Neural progenitor cell (in vitro differentiated cells): ENCODE results near the genes SMURF2 and LRRC37A3.

DNA sequence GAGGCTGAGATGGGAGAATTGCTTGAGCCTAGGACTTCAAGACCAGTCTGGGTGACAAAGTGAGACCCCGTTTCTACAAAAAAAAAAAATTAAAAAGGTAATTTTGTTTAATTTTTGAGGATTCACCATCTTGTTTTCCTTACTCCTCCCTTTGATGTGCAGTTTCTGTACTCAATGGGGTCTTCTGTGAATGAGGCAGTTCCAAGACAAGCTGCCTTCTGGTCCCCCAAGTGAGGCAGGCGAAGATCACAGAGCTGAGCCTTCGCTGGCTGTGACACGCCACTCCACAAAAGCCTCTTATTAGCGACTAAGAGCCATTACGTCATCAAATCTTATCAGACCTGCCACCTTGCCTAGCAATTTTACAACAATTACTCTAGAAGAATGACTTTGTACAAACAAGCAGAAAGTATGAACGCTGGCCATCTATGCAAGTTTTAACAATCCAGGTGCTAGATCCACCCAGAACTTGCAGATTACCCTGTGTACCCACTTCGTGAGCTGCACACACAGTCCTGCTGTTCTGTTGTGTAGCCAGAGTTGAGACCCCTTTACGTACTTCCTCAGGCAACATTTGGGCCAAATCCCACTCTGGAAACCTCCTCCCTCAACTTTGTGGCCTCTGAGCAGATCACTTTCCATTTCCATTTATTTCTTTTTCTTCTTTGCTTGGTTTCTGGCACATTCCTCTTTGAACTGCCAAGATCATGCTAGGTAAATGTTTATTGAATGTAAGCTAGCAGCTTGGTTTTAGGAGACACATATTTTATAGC is 3.8 kb upstream of the ICAM2 start:
- RAMPAGE, long total RNA = no peak

DNA sequence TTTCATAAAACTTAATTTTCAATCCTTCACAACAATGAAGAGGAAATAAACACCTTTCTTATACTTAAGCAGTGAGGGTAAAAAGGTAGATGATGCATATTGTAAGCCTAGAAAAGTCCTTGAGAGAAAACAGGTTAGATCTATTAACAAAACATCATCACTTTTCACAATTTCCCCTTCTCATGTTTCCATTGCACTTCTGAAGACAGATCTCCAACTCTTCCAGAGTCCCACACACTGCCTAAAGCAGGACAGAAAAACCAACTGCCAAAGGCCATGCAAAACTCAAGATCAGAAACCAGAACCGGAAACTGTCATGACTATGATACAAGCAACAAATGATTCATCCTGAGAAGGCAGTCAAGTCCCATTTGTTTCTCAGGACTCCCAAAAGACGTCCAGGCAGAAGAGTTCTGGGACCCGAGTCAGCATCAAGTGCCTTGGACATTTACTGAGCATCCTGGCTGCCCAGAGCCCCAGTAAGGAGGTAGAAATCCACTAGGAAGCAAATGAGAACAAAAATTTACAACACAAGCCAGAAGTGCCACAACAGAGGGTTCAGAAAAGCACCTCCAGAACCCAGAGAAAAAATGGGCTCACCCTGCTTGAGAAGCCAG is 38.9 kb downstream of the ERN1 start:
- RAMPAGE, long total RNA = no peak

DNA sequence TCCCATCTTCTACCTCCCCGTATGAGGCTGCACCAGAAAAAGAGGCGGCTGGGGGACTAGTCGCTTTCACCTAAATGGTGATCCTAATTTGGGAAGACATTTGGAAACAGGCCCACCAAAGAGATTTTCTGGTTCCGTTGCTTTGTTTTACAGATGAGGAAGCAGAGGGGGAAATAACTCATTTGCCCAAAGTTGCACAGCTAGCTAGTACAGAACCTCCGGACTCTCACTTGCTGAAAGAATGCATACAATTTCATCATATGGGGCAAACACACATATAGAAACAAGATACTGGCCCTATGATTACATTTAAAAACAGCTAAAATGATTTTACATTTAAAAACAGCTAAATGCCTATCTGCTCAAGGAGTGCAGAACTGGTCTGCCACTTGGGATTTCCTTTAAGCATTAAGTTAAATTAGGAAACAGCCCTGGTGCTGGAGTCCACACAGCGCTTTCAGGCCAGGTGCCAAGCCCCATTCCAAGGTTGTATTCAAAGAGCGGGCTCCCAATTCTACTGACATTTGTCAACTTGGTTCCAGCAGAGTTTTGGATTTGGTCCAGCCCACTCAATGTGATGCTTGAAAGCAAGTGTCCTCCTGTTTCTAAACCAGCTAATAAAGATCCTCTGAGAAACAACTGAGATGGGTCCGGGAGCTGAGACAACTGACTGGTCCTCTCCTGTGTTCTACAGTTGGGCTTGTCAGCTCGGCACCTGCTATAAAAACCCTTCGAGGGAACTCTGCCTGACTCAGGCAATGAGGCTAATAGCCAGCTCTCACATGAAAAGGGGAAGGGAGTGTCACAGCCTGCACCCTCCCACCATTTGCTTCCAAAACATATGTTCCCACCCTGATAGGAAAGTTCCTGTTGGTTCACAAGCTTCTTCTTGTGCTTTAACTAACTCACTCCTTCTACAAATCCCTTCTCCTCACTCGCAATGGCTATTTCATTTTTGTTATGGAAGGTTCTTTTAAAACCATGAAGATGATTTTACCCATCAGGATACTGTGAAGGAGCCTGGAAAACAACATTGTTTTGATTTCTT is 11.6 kb downstream of the ERN1 start:
- RAMPAGE, long total RNA = no peak

- RAMPAGE, long total RNA = no peak
These were observed 20.4 kb upstream of the ERN1 start for GRCh38 chr17:64150070-64151107.

- RAMPAGE, long total RNA = no peak
These were observed 19.6 kb upstream of the TEX2 start for GRCh38 chr17:64282684-64283037.

DNA sequence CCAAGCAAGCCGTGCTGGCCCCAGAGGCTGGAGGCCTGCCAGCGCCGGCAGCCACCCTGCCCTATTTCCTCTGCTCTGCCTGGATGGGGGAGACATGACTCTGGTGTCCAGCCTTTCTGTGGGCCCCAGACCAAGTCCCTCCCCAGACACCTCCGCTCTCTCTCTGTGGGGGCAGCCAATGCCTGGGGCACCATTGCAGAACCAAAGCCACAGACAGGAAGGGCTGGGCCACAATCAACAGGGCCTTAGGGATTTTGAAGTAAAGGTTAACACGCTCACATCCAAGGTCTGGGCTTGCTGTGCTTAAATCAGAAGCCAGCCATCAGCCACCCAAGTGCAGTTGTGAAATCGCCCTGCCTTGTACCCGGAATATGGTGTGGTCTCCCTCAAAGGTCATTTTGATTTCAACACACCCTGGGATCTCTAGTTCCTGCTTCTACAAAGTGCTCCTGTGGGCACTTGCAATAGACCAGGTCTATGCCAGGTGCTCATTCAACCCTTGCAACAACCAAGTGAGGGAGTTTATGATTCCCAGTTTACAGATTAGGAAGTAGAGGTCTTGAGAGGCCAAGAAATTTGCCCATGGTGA is 63.5 kb upstream of the TEX2 start:
- RAMPAGE, long total RNA = no peak

DNA sequence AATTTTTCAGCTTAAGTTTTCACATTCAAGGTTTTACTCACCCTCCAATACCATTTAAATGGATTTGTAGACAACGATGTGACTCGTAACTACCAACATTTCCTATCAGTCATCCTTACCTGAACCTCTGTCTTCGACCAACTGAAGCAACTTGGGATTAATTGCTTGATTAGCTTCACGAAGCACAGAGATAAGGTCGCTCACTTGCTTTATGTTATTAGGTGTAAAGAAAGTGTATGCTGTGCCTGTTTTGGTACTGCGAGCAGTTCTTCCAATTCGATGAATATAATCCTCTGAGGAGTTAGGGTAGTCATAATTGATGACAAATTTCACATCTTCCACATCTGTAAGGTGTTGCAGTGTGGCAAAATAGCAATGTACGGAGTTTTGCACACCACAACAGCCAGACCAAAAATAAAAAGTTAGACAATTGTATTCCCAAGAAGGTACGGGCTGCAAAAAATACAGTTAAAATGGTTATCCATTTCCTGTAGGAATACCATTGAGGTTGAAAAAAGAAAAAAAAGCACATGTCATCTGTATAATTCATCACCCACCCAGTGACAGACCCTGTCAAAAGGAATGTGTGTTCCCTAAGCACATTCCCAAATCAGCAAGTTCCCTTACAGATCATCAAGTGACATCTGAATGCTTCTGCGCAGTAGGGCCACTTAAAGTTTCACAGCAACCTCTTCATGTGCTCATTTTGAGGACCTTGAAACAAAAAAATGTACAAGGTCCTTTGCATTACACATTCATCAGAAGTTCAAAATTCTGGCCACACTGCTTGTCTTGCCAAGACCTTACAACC is 3.8 kb upstream of the POLG2 start:
- RAMPAGE, long total RNA = no peak

DNA sequence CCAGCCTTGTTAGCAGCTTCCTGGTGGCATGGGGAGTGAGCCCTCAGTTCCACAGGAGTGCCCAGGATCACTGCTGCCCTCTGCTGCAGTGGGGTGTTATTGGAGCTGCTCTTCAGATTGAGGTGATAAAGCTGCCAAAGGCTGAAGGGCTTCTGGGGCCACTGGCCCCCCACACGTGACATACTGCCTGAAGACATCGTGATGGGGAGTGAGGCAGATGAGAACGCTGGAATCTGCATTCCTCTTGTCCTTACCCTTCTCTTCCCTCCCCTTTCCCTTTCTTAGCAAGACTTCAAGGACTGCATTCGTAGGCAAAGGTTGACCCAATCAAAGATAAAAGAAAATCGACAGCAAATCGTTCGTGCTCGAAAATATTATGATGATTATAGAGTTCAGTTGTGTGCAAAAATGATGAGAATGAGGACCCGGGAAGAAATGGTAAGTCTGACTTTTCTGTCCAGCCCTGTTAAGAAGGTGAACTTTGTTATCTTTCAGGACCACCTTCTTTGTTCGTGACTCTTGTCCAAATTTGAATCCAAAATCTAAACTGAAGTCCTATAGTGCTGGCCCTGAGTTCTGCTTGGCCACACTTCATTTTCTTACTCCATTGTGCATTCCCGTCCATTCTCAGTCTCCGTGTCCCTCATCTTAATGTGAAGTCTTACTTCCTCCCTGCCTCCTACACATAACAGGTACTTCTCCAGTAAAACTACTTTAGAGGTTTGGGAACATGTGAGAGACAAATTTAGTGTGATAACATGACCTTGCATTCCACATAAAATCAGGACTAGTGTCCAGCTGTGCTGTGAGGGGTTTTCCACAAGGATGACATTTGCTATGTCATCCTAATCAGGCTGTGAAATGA is 27.8 kb downstream of the CEP95 start:
- RAMPAGE, long total RNA = no peak

DNA sequence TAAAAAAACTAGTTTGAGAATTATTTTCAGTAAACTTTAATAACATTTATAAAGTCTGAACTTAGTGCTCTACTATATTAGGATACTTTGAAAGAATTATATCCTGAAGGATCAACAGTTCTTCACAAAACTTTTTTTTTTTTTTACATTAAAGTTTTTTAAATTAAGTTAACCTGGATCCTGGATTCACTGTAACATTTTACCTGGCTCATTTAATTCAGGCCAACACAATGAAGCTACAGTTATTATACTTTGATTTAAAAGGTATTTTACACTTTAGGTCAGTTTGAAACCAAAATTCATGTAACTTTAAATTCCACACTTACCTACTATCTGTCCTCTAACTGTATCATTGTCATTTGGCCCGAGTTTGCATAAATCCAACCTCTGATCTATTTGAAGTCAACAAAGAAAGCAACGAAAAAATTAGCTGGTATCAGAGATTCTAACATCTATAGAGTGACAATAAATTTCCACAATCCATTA is 71.3 kb downstream of the SMURF2 start:
- RAMPAGE, long total RNA = no peak

DNA sequence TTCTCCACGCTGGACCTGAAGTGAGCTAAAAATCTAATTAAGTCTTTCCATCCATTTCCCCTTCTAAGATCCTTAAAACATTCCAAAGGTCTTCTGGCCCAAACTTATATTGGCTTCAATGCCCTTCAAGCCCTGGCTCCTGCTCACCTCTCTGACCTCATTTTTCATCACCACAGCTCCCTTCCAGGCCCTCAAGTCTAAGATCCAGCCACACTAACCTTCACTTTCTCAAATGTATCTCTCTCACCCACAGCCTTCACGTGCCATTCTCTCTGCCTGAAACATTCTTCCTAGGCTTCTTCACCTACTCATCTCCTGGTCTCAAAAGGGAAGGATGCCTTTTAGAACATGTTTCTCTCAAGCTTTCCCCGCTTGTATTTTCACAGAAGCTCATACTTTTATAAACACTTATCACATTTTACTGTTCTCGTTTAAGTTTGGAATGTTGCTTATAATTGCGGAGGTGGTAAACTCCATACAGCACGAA is 50.3 kb downstream of the SMURF2 start:
- RAMPAGE, long total RNA = no peak

DNA sequence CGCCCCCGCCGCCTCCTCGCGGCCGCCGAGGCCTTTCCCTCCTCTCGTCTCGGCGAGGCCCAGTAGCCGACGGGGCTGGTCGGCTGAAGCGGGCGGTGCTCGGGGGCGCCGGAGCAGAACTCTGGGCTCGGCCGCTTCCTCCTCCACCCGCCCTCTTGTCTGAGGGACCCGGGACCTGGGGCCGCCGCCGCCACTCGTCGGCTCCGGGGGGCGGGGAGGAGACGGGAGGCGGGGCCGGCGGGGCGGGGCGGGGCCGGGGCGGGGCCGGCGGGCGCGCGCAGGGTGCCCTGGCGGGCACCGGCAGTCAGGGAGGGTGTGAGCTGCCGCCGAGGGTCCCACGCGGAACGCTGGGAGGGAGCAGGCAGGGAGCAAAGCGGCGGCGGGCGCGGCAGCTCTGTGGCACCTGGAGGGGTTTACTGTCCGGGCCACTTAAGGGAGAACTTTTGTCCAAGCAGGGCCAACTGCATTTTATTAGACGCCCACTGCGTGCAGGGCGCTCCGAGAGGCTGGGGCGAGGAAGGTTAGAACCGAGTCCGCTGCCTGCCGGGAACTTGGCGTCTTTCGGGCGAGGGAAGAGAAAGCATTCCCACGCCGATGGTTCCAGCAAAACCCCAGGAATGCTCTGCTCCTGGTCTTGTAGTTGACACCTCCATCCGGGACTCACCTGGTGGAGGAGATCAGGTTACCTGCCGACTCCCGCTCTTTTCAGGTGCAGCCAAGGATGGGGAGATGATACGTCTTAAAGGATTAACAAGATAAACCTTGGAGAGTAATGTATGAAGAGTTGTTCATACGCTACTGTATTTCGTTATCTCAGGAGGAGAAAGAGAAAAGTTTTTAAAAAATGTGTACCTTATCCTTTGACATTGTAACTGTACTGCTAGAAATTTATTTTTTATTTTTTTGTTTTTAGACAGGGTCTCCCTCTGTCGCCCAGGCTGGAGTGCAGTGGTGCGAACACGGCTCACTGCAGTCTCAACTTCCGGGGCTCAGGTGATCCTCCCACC is at the start of gene SMURF2:
TSS of gene SMURF2 (minus strand) at position 161 of the 1,007 bp plus-strand sequence.
- RAMPAGE, long total RNA = no peak

GRCh38 chr17:64919306-64920227 is at the start of gene LRRC37A3:
Gene LRRC37A3 (minus strand): TSS chr17:64919478.
- RAMPAGE, long total RNA = no peak

GRCh38 chr17:65041492-65042020 is 15.0 kb downstream of the GNA13 start:
- RAMPAGE, long total RNA = no peak

DNA sequence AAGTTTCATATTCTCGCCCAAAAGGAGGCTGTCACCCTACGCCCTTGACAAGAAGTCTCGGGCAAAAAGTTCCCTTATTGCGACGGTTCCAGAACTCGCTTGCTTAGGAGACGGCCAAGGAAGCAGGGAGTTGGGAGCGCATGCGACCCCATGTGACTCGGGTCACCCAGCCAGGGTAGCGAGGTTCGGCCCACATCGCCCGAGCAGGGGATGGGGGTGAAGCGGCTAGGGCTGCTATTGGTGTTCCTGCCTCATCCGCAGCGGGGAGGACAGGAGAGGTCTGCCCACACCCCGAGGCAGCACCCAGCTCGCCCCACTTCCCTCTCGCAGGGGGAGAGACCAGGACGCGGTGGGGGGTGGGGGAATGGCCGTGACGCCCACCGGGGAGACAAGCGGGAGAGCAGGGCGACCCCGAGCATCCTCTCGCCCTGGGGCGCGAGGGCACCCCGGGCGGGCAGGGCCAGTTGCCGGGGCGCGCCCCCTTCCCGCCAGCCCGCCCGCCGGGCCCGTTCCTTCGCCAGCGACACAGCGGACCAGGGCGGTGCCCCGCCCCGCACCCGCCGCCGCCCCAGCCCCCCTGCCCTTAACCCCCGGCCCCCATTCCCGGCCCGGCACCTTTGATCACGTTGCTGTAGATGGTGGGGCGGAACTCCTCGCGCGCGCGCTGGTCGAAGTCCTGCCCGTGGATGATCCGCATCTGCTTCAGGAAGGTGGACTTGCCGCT is 682 bp downstream of the GNA13 start:
- RAMPAGE, long total RNA = no peak

GRCh38 chr17:65560103-65560662 is 1.3 kb downstream of the AXIN2 start:
- RAMPAGE, long total RNA = no peak

DNA sequence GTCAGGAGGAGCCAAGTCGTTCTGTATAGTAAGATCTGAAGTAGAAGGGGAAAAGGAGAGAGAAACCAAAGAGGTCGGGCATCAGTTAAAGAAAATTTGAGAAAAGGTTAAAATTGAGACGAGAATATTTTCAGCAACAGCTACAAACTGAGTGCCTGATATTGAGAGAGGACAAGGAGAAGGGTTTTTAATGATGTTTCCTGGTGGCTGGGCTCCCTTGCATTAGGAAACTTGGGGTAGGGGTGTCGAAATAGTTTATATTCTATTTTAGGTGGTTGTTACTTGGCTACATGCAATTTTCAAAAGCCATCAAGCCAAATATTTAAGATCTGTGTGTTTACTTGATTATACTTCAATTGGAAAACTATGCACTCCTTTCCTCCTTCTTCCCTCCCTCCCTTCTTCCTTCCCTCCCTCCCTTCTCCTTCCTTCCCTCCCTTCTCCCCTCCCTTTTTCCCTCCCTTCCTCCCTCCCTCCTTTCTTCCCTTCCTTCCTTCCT is 1.7 kb upstream of the APOH start:
- RAMPAGE, long total RNA = no peak

DNA sequence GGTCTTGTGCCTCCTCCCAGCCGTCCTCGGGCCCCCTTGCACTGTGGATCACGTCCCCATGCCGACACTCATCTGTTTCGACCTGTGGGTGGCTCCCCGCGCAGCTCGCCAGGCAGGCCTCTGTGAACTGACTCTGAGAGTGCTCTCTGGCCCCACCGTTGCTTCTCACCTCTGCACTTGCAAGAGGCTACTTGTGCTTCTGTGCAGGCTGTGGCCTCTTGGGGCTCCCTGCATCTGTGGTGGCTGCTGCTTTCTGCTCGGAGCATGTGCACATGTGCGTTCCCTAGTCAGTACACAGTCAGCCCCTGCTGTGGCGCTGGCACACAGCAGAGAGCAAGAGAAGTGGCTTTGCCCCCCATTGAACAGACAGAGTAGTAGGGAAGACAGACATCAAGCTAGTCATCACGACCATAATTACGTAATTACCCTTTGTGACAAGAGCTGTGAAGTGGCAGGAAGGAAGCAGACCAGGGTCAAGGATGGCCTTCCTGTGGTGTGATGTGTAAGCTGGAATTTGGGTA is 256.1 kb upstream of the CACNG5 start:
- RAMPAGE, long total RNA = no peak

DNA sequence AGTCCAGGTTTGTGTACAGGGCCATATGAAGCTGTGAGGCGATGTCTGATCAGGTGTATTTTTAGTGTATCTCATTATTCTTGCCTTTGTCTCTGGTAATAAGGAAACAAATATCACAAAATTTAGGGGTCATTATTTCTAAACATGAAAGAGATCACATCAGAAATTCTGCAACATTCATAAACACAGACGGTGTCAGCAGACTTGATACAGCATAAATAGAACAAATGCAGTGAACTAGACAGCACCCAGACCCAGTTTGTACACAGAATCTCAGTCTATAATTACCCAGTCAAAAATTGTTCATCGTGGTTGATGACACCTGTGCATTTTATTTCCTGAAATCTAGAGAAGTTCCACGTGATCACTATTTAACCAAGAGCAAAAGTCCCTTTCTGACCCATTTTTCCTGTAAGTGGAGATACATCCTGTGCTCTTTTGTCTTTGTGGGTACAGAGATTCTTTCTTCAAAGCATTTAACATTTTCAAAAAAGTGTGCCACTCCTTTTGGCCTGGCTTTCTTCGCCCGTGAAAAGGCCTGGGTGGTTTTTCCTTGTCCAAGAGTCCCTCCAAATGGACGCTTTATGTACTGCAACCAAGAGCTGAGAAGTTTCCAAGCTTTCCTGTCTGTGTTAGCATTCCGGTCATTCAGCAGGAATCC is 161.4 kb upstream of the CACNG5 start:
- RAMPAGE, long total RNA = no peak

GRCh38 chr17:67078086-67078529 is 33.8 kb downstream of the CACNG1 start:
- RAMPAGE, long total RNA = no peak

GRCh38 chr17:67156927-67157373 is 88.0 kb downstream of the HELZ start:
- RAMPAGE, long total RNA = no peak